Cardiac atrium fibroblast (primary cell): ENCODE results near the gene FBXO40.

- RAMPAGE, long total RNA, result no peak
Observed at GRCh38 chr3:121592809-121593857, at the start of gene FBXO40. TSS of gene FBXO40 (plus strand) at chr3:121593379.

- RAMPAGE, long total RNA, result no peak
Observed at GRCh38 chr3:122563408-122564055, 568 bp downstream of the PARP9 start.

DNA sequence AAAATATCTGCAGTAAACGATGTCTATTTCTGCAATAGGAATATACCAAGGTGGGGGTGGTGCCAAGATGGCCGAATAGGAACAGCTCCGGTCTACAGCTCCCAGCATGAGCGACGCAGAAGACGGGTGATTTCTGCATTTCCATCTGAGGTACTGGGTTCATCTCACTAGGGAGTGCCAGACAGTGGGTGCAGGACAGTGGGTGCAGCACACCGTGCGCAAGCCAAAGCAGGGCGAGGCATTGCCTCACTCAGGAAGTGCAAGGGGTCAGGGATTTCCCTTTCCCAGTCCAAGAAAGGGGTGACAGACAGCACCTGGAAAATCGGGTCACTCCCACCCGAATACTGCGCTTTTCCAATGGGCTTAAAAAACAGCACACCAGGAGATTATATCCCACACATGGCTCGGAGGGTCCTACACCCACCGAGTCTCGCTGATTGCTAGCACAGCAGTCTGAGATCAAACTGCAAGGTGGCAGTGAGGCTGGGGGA is 52.2 kb downstream of the PARP14 start:
- RAMPAGE, long total RNA, result no peak

DNA sequence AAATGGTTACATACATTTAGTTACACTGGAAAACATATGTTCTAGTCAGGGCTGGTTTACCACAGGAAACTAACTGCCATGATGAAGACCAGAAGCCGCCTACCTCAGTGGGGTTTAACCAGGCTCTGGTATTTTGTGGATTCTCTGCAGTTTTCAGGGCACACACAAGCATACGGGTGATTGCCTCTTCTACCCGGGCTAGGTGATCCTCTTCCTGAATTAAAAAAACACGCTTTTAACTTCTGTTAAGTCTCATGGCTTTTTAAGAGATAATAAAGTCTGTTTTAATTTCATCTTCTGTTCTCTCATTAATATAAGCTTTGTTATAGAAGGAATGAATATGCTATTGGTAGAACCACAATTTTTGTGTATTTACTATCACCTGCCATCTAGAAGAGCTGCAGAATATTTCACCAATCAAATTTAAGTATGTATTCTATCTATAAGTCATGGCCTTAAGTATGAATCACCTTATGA is 52.7 kb downstream of the HSPBAP1 start:
- RAMPAGE, long total RNA, result no peak

DNA sequence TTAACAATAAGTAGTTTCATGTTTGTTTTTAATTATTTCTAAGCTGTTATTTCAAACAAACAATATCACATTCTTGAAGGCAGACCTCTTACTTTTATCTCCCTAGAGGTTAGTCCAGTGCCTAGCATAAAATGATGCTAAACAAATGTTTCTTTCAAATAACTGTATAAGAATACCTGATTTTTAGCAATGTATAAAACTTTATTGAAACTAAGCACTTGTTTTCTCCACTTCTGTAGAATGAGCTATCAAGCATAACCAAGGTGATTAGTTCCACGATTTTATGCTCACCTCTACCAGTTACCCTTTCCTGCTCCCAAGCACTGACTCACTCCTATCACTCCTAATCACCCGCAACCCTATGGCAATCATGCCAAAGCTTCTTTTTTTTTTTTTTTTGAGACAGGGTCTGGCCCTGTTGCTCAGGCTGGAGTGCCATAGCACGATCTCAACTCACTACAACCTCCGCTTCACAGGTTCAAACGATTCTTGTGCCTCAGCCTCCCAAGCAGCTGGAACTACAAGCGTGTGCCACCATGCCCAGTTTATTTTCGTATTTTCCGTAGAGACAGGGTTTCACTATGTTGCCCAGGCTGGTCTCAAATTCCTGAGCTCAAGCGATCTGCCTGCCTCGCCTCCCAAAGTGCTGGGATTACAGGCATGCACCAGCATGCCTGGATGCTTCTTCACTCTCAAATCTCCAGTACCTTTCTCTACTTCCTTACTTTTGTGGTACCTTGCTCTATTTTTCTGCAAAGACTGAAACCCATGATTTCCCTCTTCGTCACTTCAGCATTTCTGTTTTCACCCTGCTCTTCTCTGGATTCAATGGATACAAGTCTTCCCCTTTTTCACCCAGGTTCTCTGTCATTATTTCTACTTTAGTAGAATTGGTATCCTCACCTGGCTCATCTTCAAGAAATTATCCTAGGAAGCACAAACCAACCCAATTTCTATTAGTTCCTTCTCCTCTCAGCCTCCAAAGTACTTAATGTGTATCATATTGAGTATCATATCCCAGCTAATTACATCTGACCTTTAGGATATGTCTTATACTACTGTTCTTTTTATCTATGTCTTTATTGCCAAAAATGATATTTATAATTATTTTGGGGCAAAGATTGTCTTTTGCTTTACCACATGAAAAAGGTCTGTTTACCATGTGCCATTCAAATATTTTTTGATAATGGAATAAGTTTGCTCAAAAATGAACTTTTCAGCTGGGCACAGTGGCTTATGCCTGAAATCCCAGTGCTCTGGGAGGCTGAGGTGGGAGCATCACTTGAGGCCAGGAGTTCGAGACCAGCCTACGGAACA is 3.7 kb downstream of the HSPBAP1 start:
- RAMPAGE, long total RNA, result no peak

DNA sequence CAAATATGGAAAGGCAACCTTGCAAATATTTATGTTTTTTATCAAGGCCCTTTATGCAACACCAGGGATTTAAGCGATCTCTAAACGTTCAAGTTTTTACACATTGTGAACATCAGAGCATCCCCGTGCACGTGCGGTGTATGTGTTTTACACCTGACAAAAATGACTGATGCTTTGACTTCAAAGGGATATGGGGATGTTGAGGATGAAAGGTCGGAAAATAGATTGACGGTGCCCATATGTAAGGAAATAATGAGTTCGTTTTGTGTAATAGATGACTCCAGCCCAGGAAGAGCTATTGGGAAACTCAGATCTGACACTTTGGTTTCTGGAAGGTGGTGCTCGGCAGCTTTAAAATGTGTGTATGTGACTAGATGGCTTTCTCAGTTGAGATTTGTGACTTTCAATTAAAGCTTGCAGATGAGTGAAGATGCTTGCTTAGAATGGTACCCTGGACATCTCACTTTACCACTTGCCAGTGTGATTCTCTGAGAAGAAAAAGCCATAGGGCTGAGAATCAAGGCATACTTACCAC is 906 bp downstream of the SLC49A4 start:
- RAMPAGE, long total RNA, result no peak

- RAMPAGE, long total RNA, result no peak
Observed at GRCh38 chr3:122978132-122978714, 49.3 kb downstream of the SEMA5B start.

GRCh38 chr3:122993004-122993468 is 34.5 kb downstream of the SEMA5B start:
- RAMPAGE, long total RNA, result no peak

GRCh38 chr3:123058627-123059018 is 8.2 kb upstream of the PDIA5 start:
- RAMPAGE, long total RNA, result no peak

GRCh38 chr3:123087601-123087982 is 20.8 kb downstream of the PDIA5 start:
- RAMPAGE, long total RNA, result no peak

DNA sequence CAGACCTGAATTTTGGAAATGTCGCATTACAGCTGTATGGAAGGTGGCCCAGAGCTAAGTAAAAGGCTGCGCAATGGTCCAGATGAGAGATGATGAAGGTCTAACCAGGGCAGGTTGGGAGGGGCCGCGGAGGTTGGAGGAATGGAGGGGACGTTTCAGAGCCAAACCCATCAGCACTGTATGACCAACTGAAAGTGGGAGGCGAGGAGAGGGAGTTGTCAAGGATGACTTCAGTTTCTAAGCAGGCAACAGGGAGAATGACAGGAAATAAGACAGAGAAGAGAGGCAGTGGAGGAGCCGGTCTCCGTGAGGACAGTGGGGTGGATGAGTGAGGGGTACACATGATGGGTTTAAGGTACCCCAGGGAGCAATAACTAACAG is 60.8 kb downstream of the ADCY5 start:
- RAMPAGE, long total RNA, result no peak

DNA sequence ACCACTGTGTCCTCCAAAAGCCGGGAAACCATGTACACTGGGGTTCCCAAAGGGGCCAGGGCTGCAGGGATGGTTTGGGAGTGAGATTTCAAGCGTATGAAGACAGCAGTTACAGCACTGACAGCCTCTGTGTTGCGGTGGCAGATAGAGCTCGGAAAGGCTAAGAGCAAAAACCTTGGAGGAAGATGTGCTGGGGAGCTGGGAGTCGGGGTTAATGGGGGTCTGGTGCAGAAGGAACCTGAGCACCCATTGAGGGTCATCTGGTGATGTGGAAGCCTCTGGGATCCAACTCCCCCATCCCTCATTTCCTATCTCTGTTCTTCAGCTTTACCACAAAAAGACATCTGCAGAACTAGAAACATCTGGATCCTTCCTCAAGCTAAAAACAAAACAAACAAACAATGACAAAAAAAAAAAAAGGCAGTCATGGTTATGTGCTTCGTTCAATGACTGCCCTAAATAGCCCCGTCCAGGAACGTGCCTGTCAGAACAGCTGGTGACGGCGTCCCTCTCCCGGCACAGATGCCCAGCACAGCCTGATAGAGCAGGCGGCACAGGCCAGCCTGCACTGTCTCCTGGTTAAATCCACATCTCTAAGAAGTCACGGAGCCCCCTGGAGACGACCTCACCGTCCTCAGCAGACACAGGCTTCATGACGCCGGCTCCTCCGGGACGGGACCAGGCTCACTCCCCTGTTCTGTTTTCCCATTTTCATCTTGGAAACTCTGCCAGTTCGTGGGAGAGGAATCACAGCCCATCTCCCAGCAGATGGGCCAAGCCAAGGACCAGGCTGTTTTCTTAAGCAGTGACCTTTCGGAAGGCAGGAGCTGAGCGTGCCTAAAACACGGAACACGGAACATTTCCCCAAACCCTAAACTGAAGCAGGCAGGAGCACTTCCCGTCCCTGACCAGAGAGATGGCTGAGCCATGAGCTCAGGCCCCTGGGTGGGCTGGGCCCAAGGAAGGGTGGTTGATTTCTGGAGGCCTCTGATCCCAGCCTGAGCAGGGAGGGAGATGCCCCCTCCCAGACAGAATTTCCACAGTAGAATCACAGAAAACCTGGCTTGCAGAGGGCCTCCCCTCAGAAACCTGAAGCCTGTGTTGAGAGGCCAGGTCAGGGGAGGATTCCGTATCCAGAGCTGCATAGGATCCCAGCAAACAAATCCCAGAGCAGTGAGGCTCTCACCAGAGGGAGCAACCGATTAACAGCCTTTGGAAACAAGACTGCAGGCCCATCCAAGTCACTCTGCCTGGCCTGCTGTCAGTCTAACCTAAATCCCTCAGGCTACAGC is 36.0 kb downstream of the ADCY5 start:
- RAMPAGE, long total RNA, result no peak

DNA sequence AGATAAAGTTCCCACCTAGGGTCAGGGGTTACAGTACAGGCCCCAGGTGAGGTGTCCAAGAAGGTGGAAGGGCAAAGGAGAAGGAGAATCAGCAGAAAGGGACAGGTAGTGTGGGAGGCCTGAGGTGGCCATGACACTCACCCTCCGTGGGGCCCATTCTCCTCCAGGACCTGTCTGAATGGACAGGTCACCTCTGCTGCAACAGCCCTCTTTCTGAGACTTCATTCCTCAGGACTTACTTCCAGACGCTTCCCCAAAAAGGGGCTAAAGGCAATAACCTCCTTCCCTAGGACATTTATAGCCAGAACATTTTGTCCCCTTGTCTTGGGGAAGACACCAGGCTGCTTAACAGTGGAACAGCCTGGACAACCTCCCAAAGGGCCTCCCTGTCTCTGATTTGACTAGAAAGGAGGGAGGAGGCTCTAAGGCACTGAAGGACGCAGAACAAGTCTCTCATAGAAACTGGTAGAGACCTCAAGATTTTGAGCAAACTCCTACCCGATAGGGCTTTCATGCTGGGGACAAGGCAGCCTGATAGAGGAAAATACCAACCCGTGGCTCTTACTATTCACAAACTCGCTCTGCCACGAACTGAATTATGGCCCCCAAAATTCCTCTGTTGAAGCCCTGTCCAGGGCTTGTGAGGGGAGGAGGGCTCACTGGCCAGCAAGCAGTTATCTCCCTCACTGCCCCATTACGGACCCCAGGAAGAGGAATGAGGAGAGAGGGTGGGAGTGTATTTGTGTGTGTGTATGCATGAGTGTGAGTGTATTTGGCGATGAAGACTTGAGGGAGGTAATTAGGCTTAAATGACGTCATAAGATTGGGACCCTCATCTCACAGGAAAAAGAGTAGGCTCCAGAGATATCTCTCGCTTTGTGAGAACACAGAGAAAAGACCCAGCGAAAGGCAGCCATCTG is 32.6 kb downstream of the ADCY5 start:
- RAMPAGE, long total RNA, result no peak

DNA sequence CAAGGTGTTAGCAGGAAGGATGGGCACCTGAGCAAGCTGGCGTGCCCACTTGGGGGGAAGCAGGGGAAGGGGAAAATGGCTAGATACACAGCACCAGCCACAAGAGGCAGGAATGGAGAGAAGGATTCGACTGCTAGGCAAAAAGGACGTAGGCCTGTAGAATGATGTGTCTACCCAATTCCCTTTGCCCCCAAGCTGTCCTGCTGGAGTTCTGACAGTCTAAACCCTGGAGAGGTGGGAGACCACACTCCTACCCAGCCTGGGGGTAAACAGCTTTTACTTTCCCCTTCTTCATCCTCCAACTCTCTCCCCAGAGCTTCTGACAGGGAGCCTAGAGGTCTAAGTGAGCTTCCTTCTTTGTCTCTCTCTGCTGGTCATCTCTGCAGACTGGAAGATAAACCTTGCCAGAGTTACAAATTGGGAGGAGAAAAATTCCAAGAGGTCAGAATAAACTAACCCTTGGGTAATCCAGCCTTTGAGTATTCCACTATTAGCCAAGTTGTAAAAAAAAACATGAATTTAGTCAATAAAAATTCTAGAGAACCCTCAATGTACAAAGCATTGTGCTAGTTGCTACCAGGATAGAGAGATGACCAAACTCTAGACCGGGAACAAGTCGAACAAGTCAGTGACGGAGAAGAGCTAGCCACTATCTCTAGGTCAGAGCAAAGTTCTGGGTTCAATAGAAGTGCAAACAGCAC is 2.0 kb upstream of the ADCY5 start:
- RAMPAGE, long total RNA, result no peak

DNA sequence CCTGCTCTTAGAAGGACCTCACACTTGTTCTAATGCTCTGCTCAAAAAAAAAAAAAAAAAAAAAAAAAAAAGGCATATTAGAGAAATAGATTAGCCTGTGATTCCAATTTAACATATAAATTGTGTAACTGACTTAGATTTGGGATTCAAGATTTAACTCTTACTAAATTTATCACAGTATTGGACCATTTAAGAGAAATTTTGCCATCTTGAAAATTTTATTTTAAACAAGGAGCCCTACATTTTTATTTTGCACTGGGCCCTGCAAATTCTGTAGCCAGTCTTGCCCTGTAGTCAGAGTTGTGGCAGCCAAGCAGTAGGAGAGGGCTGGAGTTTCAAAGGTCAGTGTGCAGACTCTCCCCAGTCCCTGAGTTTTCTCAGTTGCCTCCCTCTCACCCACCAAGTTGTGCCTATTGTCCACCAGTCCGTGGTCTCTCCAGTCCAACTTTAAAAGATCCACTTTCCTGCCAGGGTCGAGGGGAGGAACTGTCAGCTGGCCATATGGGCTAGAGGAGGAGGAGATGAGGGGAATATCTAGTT is 19.1 kb upstream of the HACD2 start:
- RAMPAGE, long total RNA, result no peak

- RAMPAGE, long total RNA, result no peak
Observed at GRCh38 chr3:123619288-123619477, 34.3 kb upstream of the HACD2 start.

- RAMPAGE, long total RNA, result no peak
Observed at GRCh38 chr3:123657374-123657968, 72.6 kb upstream of the HACD2 start.

DNA sequence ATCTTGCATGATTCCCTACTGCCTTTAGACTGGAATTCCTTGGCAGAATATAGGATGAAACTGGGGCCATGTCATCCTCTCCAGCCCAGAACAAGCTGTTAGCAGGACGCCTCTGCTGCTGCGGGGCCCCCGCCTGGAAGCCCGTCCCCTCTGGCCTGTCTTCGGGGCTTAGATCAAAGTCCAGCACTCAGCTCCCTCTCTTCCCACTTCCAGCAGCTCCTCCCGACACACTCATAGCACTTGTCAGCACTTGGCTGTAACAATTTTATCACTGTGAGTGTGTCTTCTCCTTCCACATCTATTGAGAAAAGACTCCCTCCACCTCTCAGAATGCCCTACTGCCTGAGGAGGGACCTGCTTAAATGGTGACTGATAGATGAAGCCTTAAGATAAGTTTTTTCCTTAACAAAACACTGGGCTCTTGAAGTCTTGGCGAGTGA is 112.0 kb upstream of the HACD2 start:
- RAMPAGE, long total RNA, result no peak

DNA sequence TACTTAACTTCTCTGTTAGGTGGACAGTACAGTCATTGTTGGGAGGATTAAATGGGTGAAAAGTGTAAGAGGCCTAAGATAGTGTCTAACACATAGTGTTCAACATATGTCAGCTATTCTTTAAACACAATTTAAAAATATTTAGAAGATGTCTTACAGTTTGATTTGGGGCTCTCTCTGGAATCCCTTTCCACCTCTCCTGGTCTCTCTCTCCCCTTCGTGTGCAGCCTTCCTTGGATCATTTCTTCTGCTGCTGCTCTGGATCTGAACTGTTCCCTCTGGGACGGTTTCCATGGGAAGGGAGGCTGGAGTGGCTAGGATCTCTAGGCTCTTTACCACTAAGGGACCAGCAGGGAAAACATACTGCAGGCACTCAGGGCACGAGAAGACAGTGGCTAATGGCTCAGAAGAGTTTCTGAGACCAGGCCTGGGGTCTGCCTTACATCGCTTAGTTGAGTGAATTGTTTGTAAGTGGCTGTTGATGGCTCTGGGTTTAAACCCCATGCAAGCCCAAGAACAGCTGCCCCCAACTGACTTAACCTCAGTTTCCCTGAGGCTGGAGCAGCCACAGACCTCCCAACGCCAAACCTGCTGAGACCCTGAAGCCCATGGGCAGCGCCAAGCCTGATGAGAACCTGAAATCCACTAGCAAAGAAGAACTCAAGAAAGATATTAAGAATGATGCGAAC is 112.9 kb upstream of the HACD2 start:
- RAMPAGE, long total RNA, result no peak

- RAMPAGE, long total RNA, result no peak
Observed at GRCh38 chr3:123754971-123755422, 129.1 kb downstream of the MYLK start.